Upper lobe of left lung (tissue), 5 donors: ENCODE data around the gene SPAG5.

DNA sequence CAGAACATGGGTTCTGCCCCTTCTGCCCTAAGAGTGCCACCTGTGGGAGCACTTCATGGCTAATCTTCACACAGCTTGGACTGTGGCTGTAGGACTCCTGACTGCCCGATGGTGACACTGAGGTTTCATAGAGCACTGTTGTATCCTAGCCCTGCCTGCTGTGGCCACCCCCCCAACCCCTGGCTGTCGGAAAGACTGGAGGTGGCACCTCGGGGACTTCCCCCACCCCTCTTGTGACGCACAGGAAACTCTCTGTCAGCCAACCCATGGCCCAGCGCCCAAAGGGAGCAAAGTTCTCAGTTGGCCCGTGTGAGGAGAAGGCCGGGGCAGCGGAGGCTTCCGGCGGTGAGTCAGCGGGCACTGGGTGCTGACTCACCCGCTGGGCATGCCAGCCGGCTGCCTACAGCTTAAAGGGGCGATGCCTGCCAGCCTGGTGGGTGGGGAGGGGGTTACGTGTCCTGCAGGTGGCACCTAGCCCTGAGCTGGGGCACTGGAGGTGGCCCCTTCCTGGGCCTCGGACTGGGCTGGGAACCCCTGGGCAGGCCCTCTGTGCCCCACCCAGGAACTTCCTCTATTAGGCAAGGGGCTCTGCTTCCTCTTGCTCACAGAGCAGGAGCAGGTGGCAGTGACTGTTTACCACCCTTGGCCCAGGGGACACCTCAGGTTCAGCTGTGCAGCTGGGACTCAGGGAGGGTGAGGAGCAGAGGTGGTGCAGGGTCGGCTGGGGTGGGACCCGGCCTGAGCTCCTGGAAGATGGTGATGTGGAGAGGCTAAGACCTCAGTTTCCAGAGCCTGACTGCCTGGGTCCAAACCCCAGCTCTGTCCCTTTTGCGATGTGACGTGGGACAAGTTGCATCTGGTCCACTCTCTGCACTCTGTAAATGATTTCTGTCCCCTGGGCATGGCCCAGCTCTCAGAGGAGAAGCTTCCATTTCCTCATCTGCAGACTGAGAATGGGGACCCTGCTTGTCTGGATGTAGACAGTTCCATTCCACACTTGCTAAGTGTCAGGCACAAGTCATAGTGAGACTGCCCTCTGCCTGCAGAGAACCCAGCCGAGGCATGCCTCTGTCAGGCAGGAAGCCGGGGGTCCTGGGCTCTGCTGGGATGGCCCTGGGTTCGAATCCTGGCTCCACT lies 3.6 kb downstream of the MAP2K3 start:
- PRO-cap, 2 experiments = peak in 2 of 2 experiments; most common plus-strand start position 299 of the sequence (in 2); most common minus-strand start position 119 of the sequence (in 1)
- RAMPAGE, long total RNA, 4 experiments = no peak in any of the 4 experiments

DNA sequence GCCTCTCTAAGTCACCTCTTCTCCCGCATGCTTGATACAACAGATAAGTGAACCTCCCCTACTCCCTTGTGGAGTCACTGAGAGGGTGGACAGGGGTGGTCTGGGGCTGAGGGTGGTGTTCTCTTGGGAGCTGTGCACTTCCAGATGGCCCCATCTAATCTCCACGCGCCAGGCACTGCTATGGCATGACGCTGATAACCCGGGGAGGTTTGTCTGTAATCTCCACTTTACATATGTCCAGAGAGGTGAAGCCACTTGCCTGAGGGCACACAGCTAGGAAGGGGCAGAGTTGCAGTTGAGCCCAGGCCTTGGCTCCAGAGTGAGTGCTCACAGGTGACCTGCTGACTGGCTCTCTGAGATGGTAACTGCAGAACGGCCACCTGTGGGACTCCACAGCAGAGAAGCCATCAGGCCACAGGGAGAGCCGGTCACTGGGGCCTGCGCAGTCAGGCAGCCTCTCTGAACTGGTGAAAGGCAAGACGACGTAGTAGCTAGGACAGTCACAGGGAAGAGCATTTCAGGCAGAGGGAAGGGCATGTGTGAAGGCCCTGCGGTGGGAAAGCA lies 10.2 kb downstream of the MAP2K3 start:
- PRO-cap, 2 experiments = no peak in any of the 2 experiments
- RAMPAGE, long total RNA, 4 experiments = start-site peak on the plus strand in 1 of 4 experiments, centred at position 351 of the sequence, 9 reads per replicate

- PRO-cap, 2 experiments = no peak in any of the 2 experiments
- RAMPAGE, long total RNA, 4 experiments = no peak in any of the 4 experiments
These were observed 136.8 kb downstream of the KCNJ12 start for GRCh38 chr17:21512976-21513331.

GRCh38 chr17:22216668-22216954 lies 524.3 kb downstream of the KCNJ18 start:
- PRO-cap, 2 experiments = no peak in any of the 2 experiments
- RAMPAGE, long total RNA, 4 experiments = no peak in any of the 4 experiments

- PRO-cap, 2 experiments = no peak in any of the 2 experiments
- RAMPAGE, long total RNA, 4 experiments = no peak in any of the 4 experiments
These were observed 562.5 kb upstream of the WSB1 start for GRCh38 chr17:26731459-26731854.

- PRO-cap, 2 experiments = no peak in any of the 2 experiments
- RAMPAGE, long total RNA, 4 experiments = no peak in any of the 4 experiments
These were observed 17.2 kb upstream of the WSB1 start for GRCh38 chr17:27276565-27277341.

DNA sequence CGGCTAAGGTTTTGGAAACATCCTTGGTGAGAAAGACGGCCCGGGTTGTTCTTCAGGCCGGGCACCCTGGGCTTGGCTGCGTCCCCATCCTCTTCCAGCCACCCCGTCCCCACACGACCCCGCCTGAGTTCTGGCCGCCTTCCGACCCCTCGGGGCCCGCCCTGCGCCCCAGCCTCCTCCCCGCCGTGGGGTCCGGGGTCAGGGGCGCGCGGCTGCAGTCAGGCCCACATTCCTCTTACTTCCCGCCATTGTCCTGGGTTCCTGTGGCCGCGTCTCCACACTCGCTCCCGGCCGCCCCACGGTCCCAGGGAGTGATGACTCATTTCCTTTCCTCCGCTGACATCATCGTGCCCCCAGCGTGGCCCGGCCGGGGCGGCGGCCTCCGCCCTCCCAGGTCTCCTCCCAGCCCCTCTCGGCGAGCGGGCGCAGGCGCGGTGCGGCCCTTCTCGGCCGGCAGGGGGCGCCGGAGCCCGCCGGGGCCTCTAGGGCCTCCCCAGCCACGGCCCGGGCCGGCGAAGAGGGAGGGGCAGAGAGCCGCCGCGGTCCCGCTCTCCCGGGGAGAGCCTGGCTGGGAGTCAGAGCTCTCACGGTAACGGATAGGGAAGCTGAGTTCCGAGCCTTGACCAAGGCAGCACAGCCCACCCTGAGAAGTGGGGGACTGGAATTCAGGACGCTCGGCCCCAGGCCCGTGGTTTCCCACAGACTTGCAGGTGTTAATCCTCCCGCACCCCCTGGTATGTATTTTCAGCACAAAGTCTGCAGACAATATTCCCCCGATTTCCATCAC lies 59.8 kb downstream of the WSB1 start:
- PRO-cap, 2 experiments = peak in 2 of 2 experiments; most common plus-strand start position 500 of the sequence (in 1); most common minus-strand start position 316 of the sequence (in 2)
- RAMPAGE, long total RNA, 4 experiments = start-site peak on the minus strand in 1 of 4 experiments, centred at position 303 of the sequence, 6 reads per replicate

DNA sequence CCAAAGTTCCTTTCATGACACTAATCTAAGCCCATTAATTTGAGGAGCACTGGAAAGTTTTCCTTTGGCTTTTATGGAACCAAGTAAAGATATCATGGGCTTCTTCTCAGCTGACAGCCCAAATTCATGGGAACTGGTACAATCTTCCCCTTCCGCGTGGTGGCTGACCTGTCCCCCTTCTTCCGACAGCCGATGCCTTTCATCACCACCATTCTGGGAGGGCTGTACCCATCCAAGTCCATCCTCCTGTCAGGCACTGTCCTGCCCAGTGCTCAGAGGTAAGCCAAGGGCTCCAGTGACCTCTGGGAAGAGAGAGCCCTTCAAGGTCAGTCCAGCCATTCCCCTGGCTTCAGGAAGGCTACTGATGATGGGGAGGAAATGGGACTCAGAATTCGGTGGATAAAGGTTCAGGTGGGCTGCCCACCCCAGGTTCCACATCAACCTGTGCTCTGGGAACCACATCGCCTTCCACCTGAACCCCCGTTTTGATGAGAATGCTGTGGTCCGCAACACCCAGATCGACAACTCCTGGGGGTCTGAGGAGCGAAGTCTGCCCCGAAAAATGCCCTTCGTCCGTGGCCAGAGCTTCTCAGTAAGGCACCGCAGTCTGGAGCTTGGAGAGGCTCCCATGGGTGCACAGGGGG lies 16.0 kb downstream of the LGALS9 start:
- PRO-cap, 2 experiments = no peak in any of the 2 experiments
- RAMPAGE, long total RNA, 4 experiments = start-site peak on the plus strand in 1 of 4 experiments, centred at position 208 of the sequence, 27 reads per replicate

DNA sequence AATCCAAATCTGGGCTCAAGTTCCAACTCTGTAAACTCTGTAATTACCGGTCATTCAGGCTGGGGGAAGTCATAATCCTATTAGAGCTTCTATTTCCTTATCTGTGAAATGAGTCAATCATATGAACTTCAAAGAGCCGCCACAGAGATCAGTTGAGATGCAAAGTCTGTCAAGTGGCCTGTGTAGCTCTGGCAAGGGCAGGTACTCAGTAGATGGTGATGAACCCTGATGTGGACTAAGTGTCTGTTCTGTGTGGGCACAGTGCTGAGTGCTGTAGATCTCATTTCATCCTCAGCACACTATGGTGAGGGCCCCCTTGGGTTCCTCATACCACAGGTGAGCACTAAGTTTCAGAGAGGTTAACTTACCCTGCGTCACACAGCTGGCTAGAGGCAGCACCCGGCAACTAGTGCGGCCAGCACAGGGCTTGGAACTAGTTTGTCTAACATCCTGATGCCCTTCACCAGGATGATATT lies 2.5 kb downstream of the NOS2 start:
- PRO-cap, 2 experiments = no peak in any of the 2 experiments
- RAMPAGE, long total RNA, 4 experiments = no peak in any of the 4 experiments

DNA sequence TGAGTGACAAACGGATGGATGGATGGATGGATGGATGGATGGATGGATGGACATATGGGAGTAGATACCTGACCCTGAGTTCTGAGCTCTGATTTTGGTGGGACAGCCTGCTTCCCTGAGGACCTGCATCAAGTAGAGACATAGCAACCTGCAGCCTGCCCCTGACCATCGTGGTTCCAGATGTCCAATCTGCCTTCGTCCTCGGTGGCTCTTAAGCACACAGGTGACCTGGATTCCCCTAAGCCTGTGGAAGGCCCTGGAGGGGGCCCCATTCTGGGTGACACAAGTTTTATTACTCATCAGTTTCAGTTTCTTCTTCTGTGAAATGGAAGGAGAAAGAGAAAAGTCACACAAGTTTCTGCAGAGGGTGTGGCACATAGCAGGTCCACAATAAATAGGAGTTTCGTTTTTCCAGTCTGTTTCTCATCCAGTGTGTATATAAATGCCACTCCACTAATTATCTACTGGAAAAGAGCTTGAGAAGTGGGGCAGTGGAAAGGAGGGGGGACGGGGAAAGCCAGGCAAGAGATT lies 9.9 kb upstream of the NOS2 start:
- PRO-cap, 2 experiments = no peak in any of the 2 experiments
- RAMPAGE, long total RNA, 4 experiments = no peak in any of the 4 experiments

GRCh38 chr17:27984438-27985312 lies 57.8 kb upstream of the NLK start:
- PRO-cap, 2 experiments = peak in 1 of 2 experiments; most common minus-strand start chr17:27984935 (in 1)
- RAMPAGE, long total RNA, 4 experiments = no peak in any of the 4 experiments

DNA sequence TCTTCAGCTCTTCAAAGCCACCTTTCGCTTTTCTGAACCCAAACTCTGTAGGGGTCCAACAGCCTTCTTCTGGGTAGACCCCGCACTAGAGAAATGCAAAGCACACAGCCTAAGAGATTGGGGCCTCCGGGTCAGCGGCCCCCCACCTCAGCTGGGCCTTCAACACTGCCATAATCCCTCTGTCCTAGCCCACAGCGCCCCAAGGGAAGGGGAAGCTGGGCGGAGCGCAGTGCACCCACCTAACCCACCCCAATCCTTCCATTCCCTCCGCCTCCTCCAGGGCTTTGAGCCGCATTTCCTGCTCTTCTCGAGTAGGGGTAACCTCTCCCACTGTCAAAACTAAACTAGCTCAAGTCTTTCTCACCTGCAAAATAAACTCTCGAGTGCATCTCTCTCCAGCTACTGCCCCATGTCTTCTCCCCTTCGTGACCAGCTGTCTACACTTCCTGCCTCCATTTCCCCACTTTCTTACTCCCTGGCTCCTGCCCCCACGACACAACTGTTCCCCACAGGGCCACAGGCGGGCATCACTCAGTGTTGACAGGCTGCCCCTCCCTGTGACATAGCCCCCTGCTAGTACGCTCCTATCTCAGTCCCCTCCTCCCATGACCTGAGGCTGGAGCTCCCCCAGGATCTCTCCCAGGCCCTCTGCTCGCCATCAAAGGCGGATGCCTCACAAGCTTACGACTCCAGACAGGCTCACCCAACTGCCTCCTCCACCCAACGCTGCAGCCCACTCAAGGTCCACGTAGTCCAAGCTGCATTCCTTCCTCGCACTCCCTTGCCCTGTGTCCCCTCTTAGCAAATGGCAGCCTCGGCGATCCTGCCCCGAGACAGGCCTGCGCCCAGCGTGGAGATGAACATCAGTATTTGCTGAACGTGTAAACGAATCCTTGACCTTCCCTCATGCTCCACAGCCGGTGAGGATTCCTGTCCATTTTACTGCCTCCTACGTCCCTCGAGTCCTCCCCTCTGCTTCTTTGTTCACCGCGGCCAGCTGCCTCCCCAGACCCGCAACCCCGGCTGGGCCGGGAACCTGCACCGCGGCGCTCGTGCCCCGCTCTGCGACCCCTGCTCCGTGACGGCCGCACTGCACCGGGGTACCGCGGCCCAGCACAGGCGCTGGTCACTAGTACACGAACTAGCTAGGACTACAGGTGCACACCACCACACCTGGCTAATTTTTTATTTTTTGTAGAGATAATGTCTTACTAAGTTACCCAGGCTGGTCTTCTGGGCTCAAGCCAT lies 1.1 kb upstream of the TMEM97 start:
- PRO-cap, 2 experiments = no peak in any of the 2 experiments
- RAMPAGE, long total RNA, 4 experiments = no peak in any of the 4 experiments

GRCh38 chr17:28344947-28346035 lies 9.7 kb downstream of the TNFAIP1 start:
- PRO-cap, 2 experiments = no peak in any of the 2 experiments
- RAMPAGE, long total RNA, 4 experiments = no peak in any of the 4 experiments

DNA sequence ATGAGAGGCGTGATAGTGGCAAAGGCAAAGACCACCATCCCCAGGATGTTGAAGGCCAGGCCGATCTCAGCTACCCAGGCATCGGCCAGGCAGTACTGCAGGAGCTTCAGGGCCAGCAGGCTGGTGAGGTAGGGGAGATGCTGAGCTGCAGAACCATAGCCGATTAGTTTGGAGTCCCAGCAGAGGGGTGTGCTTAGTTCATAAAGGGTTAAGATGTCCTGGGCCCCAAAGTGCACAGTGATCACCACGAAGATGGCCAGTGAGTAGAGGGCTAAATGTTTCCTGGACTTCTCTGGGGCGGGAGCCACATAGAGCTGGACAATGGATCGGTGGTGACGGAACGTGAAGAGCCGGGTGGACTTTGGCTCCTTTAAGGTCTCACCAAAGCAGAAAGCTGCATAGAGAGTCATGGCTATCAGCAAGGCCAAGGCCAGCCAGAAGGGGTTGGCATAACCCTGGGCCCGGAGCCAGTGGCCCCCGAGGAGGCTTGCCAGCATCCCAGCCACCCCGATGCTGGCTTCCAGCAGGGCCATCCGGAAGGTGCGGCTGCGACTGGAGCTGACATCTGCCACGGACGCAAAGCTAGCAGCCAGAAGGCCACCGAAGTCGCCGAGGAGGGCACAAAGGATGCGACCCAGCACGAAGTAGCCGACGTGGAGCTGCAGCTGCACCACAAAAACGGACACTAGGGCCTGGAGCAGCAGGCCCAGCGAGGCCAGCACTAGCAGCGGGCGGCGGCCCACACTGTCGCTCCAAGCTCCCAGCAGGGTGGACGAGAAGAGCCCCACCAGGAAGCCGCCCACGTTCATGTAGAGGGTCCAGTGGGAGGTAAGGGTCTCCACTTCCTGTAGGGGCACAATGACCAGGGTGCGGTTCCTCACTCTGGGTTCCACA lies 1.1 kb downstream of the SLC46A1 start:
- PRO-cap, 2 experiments = no peak in any of the 2 experiments
- RAMPAGE, long total RNA, 4 experiments = no peak in any of the 4 experiments

GRCh38 chr17:28408029-28408706 lies 2.2 kb upstream of the SLC46A1 start:
- PRO-cap, 2 experiments = no peak in any of the 2 experiments
- RAMPAGE, long total RNA, 4 experiments = no peak in any of the 4 experiments

GRCh38 chr17:28497917-28498219 lies 8.3 kb upstream of the FOXN1 start:
- PRO-cap, 2 experiments = no peak in any of the 2 experiments
- RAMPAGE, long total RNA, 4 experiments = no peak in any of the 4 experiments

DNA sequence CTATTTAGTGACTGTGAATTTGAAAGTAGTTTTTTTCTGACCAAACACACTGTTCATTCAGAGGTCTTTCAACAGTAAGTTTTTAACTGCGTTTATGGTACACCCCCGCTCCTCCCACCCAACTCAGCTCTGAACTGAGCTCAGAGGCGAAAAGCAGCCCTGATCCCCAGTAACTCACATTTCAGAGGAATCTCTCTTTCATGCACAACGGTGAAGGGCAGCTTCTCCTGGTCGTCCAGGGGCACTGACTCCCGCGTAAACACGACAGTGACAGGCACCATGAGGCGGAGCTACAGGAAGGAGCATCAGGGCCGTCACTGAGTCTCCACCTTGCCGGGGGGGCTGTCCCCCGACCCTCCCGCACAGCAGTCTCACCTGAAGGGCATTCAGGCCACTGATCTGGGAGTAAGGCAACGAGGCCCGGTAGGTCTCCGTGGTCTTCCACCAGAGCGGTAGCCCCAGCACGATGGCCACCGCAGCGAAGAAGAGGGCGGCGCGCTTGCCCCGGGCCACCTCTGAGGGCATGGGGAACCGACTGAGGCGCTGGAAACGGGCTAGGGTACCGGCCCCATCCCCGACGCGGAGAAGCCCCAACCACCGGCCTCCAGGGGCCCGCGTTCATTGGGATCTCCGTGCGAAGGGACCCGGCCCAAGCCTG lies 521 bp downstream of the PIGS start:
- PRO-cap, 2 experiments = no peak in any of the 2 experiments
- RAMPAGE, long total RNA, 4 experiments = no peak in any of the 4 experiments

DNA sequence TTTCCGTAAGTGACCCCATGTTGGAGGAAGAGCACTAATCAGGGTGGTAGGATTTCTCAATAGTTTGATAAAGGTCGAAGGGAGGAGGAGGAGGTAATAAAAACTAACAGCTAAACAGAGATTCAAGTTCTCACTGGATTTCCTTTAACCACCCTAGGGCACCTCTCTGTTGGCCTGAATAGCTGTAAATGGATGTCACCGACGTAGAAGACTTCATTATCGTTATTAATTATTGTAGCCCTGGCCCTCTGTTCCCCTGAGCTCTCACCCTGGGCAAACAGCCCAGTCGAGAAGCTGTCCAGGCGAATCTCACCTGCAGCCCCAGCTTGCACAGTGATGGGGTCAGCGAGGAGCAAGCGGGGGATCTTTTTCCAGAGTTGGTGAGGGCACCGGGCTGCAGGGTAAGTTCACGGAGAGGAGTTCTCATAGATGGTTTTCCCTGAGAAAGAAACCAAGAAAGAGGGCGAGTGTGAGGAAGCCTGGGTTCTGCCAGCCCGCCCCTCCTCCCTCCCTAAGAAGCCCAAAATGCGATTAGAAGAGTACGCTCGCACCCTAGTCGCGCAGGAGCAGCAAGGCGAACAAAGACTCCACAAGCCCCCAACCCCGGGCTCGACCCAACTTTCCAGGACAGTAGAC lies 510 bp downstream of the SPAG5 start:
- PRO-cap, 2 experiments = no peak in any of the 2 experiments
- RAMPAGE, long total RNA, 4 experiments = no peak in any of the 4 experiments

DNA sequence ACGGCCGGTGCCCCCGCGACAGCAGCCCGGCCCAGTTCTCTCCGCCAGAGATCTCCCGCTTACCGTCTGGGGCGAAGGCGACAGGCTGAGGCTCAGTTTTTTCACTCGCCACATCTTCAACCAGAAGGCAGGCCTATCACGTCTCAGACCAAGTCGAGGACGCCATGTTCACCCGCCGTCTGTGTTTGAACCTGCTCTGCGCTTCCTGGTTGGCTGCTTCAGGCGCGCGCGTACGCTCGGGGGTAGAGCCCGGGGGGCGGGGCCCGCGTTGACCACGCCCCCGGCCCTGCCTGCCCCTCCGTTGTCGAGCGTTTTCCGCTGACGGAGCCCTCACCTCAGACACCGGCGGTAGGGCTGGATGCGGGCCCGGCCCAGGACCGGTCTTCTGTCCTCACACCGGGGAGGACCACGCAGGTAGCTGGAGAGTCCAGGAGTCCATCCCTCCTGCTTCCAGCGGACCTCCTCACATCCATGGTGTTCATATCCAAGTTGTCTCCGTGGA lies at the start of gene SPAG5:
SPAG5 (minus strand) TSS at position 193 of the 502 bp plus-strand sequence.
- PRO-cap, 2 experiments = peak in 2 of 2 experiments; most common plus-strand start position 338 of the sequence (in 2); most common minus-strand start position 181 of the sequence (in 1)
- RAMPAGE, long total RNA, 4 experiments = start-site peak on the plus strand in 1 of 4 experiments, centred at position 330 of the sequence, 7 reads per replicate; start-site peak on the minus strand in 2 of 4 experiments, centred at positions 164 to 204 of the sequence, 18 to 44 reads per replicate

GRCh38 chr17:28599335-28600413 lies 849 bp upstream of the SPAG5 start:
- PRO-cap, 2 experiments = peak in 1 of 2 experiments; most common plus-strand start chr17:28599742 (in 1); most common minus-strand start chr17:28599745 (in 1)
- RAMPAGE, long total RNA, 4 experiments = no peak in any of the 4 experiments